H1 (cell line): ENCODE results near the gene CAPZA3.

DNA sequence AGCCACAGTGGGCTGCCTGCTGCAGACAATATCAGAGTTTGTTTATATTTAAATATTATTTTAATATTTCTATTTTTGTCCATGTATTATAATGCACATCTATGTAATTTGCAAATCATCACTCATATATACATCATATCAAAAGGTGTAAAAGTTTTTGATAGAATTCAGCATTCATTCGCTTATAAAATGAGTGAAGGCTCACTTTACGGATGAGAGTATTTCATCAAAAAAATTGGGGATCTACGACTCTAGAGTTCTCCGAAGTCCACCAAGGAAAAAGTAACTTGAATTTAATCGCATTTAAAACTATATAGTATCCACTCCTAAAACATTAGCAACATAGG lies 790 bp upstream of the STRAP start:
- RRBS: no CpG with 5 or more reads among the region's 5 CpGs
CAGE:
- cytosol, long polyA plus RNA: no peak
- long polyA plus RNA: no peak
- nucleus, long polyA plus RNA: no peak

GRCh38 chr12:15883044-15883875 lies 1.1 kb downstream of the STRAP start:
- RRBS: no CpG with 5 or more reads among the region's 11 CpGs
CAGE:
- cytosol, long polyA plus RNA: no peak
- long polyA plus RNA: no peak
- nucleus, long polyA plus RNA: no peak

DNA sequence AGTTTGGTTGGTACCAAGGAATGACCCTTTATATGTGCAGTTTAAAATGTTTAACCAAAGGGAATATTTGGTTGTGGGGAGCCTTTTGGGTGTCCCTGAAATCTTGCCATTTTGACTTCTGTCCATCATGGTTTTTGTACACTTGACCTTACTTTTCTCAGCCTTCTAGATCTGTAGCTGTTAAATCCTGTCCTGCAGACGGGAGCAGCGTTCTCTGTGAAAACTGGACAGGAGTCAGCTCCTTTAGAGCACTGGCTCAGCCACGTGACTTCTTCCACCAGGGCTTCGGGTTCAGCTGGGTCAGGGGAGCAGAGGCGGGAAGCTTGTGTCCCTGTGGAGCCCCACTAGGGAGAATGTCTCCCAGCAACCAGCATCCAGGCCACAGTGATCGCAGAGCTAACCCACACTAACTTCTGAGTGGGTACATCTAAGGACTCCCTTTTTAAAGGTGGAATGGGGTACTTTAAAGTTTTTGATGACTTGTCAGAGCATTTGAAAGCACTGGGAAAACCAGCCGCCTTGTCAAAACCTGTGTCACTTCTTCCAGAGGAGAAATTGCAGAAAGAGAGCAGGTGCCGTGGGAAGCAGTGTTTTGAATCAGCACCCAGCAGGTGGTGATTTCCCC lies 17.7 kb downstream of the DERA start:
- RRBS: no CpG with 5 or more reads among the region's 8 CpGs
CAGE:
- cytosol, long polyA plus RNA: no peak
- long polyA plus RNA: no peak
- nucleus, long polyA plus RNA: no peak

- RRBS: no CpG with 5 or more reads among the region's 3 CpGs
CAGE:
- cytosol, long polyA plus RNA: no peak
- long polyA plus RNA: no peak
- nucleus, long polyA plus RNA: no peak
Measured at GRCh38 chr12:16350468-16351235, 3.2 kb downstream of the MGST1 start.

DNA sequence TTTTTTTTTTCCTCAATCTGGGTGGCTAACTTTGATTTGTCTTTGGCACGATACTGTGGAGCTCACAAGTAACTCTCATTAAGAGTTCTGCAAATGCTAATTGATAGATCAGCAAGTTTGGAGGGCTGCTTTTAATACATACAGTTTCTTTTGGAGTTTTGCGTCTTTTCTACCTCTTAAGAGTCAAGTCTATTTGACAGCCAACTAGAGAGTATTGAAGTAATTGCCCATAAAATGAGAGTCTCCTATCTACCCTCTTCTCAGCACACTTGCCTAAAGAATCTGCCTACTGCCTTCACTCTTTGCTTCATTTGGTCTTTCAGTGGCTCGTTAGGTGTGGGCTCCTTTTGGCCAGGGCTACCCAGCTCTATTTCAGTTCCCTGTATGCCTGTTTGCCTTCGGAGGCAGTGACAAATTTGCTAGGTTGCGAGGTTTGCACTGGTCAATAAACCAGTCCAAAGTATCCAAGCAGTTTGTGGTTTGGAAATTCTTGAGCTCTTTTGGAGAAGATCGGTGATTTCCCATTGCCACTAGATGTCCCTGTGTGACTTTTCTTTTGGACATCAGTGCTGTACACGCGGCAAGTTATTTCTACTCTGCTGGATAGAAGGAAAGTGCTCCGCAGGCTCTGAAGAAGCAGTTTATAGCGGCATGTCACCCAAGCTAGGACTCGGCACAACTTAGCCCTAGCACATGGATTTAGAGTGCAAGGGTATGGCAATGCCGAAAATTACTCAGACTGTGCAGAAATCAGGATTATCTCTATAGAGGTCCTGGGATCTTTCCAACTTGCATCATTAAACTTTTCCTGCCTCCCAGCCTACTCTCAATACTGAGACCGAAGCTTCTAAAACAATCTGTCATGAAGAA lies 38.5 kb downstream of the MGST1 start:
- RRBS: no CpG with 5 or more reads among the region's 13 CpGs
CAGE:
- cytosol, long polyA plus RNA: no peak
- long polyA plus RNA: no peak
- nucleus, long polyA plus RNA: no peak

GRCh38 chr12:18284517-18285010 lies 23.2 kb downstream of the PIK3C2G start:
- RRBS: no CpG with 5 or more reads among the region's 1 CpG
CAGE:
- cytosol, long polyA plus RNA: no peak
- long polyA plus RNA: no peak
- nucleus, long polyA plus RNA: no peak

GRCh38 chr12:18737853-18738418 lies at the start of gene CAPZA3:
TSS of gene CAPZA3 (plus strand) at chr12:18738119.
- RRBS: no CpG with 5 or more reads among the region's 5 CpGs
CAGE:
- cytosol, long polyA plus RNA: no peak
- long polyA plus RNA: no peak
- nucleus, long polyA plus RNA: no peak

DNA sequence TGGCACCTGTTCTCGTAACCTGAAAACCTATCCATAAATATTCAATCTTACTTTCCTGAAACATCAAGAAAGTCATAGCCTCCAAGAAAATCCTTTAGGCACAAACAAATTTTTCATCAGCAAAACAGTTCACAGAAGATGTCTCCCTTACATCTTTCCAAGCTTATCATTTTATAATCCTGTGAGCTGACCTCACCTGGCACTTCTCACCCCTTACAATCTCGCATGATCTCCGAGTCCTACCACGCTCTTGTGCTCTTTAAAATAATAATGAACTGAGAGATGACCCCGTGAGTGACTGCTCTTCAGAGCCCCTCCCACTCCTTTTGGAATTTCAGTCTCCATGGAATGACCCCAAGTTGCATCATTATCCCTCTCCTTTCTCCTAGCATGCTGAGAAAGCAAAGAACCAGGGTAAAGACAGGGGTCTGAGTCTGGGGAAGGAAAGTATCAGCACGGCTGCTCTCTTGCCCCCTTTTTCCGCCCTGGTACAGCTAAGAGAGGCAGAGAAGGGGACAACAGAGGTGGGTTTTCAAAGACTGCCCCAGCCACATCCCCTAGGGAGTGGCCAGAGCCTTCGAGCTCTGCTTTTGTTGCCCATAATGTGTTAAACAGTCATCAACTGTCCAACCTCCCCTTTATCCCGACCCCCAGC lies 178.4 kb upstream of the PLEKHA5 start:
- RRBS: no CpG with 5 or more reads among the region's 9 CpGs
CAGE:
- cytosol, long polyA plus RNA: no peak
- long polyA plus RNA: no peak
- nucleus, long polyA plus RNA: no peak

- RRBS: no CpG with 5 or more reads among the region's 6 CpGs
CAGE:
- cytosol, long polyA plus RNA: no peak
- long polyA plus RNA: no peak
- nucleus, long polyA plus RNA: no peak
Measured at GRCh38 chr12:19036823-19037337, 92.7 kb upstream of the PLEKHA5 start.

- RRBS: no CpG with 5 or more reads among the region's 2 CpGs
CAGE:
- cytosol, long polyA plus RNA: no peak
- long polyA plus RNA: no peak
- nucleus, long polyA plus RNA: no peak
Measured at GRCh38 chr12:19236725-19237185, 107.2 kb downstream of the PLEKHA5 start.

- RRBS: no CpG with 5 or more reads among the region's 3 CpGs
CAGE:
- cytosol, long polyA plus RNA: no peak
- long polyA plus RNA: no peak
- nucleus, long polyA plus RNA: start-site peak on the plus strand at chr12:19347107-19347212, 58 reads
Measured at GRCh38 chr12:19346844-19347486, 92.3 kb upstream of the AEBP2 start.

GRCh38 chr12:19369460-19370150 lies 69.7 kb upstream of the AEBP2 start:
- RRBS: no CpG with 5 or more reads among the region's 6 CpGs
CAGE:
- cytosol, long polyA plus RNA: no peak
- long polyA plus RNA: no peak
- nucleus, long polyA plus RNA: no peak

DNA sequence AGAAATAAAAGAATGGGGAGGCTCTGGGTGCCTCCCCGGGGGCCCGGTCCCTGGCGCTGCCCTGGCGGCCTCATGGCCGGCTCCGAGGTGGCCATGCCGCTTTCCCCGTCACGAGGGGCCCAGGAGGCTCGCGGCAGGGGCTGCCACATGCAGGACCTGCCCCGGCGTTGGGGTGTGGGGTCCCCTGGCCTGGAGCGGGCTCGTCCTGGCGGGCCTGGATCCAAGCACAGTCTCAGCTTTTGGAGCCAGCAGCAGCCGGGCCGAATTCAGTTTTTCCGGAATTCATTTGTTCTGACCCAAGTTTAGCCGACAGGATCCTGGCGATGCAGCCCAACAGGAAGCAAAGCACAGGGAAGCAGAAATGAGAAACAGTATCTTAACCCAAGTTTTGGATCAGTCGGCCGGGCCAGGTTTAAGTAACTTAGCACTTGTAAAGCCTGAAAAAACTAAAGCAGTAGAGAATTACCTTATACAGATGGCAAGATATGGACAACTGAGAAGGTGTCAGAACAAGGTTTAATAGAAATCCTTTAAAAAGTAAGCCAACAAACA lies 26.4 kb upstream of the AEBP2 start:
- RRBS: 91% methylated on average over 6 of the region's 23 CpGs
CAGE:
- cytosol, long polyA plus RNA: no peak
- long polyA plus RNA: no peak
- nucleus, long polyA plus RNA: no peak

DNA sequence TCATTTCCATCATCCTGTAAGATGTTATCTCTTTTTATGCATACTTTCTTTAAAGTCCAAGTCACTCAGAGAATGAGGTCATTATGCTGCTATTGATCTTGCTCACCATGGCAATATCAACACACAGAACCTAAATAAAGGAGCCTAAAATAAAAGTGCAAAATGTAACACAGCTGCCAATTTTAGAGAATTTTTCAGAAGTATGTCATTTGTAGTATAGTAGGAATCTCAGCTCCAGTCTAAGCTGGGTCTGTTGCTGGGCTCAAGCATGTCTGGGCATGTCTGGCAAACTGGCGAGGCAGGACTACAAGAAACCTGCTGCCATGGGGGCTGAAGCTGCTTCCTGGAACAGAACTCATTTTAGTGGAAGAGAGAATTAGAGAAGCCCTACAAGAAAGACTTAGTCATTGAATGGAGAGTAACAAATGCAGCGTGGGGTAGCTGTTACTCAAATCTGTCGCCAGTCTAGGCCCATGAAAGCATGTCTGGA lies 7.5 kb upstream of the AEBP2 start:
- RRBS: no CpG with 5 or more reads among the region's 3 CpGs
CAGE:
- cytosol, long polyA plus RNA: no peak
- long polyA plus RNA: no peak
- nucleus, long polyA plus RNA: no peak

- RRBS: no CpG with 5 or more reads among the region's 3 CpGs
CAGE:
- cytosol, long polyA plus RNA: no peak
- long polyA plus RNA: no peak
- nucleus, long polyA plus RNA: no peak
Measured at GRCh38 chr12:20371088-20371638, 2.8 kb downstream of the PDE3A start.

GRCh38 chr12:20413179-20413977 lies 45.0 kb downstream of the PDE3A start:
- RRBS: no CpG with 5 or more reads among the region's 4 CpGs
CAGE:
- cytosol, long polyA plus RNA: no peak
- long polyA plus RNA: no peak
- nucleus, long polyA plus RNA: no peak

- RRBS: no CpG with 5 or more reads among the region's 5 CpGs
CAGE:
- cytosol, long polyA plus RNA: no peak
- long polyA plus RNA: no peak
- nucleus, long polyA plus RNA: no peak
Measured at GRCh38 chr12:20426137-20426642, 57.9 kb downstream of the PDE3A start.

DNA sequence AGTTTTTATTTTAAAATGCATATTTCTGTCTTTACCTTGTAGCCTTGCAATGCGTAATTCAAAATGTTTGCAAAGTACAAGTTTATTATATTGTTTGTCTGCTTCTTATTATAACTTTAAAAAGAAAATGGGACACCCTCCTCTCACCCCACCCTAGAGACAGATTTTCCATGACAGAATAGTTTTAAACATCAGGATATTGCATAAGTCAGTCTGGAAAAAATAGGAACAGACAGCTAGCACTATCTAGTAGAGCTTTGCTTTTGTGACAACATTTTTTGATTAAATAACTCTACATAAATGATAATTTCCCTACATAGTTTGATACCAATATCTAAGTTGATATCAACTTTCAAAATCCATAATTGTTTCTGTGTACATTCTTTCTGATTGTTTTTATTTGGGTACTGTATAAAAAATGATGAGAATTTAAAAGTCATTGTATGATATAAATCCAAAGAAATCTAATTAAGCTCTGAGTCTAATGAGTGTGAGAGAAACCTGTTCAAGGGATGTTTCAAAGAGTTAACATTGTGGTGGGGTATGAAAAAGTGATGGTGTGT lies 71.4 kb downstream of the PDE3A start:
- RRBS: no CpG with 5 or more reads among the region's 1 CpG
CAGE:
- cytosol, long polyA plus RNA: no peak
- long polyA plus RNA: no peak
- nucleus, long polyA plus RNA: no peak

- RRBS: no CpG with 5 or more reads among the region's 1 CpG
CAGE:
- cytosol, long polyA plus RNA: no peak
- long polyA plus RNA: no peak
- nucleus, long polyA plus RNA: no peak
Measured at GRCh38 chr12:21129880-21130261, 1.1 kb upstream of the SLCO1B1 start.

GRCh38 chr12:21351254-21351522 lies 16.5 kb upstream of the SLCO1A2 start:
- RRBS: no CpG with 5 or more reads among the region's 1 CpG
CAGE:
- cytosol, long polyA plus RNA: no peak
- long polyA plus RNA: no peak
- nucleus, long polyA plus RNA: no peak